Skin of body (tissue), 2 donors: ENCODE measurements around a stretch of chr2.

GRCh38 chr2:195595617-195596335 lies 61.2 kb upstream of the SLC39A10 start:
- RAMPAGE, long total RNA: no peak

DNA sequence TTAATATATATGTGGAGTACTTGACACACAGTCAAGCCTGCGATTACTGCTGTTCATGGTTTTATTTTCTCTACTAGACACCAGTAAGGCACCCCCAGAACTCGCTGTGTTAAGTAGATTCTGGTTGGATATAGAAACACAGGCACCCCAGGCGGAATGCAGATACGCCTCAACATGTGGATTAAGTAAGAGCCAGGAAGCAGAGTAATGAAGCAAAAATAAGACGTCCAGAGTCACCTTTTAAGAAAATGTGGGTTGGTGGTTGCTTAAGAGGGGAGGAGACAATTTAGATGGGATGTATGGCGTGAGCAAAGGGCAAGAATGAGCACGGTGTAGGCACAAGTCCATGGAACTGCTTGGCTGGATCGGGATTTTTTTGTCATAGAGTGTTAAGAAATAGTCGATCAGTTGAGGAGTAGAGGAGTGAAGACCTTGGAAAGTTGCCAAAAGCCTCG lies 945 bp upstream of the SLC39A10 start:
- RAMPAGE, long total RNA: no peak

GRCh38 chr2:196148096-196148494 lies 23.3 kb downstream of the STK17B start:
- RAMPAGE, long total RNA: no peak

- RAMPAGE, long total RNA: no peak
These were observed 12.1 kb downstream of the STK17B start for GRCh38 chr2:196159185-196159832.

- RAMPAGE, long total RNA: no peak
These were observed 11.3 kb downstream of the STK17B start for GRCh38 chr2:196159909-196160550.

GRCh38 chr2:196241066-196241805 lies 69.9 kb upstream of the STK17B start:
- RAMPAGE, long total RNA: no peak

- RAMPAGE, long total RNA: no peak
These were observed 120.8 kb upstream of the STK17B start for GRCh38 chr2:196291910-196292815.

- RAMPAGE, long total RNA: no peak
These were observed 151.0 kb upstream of the PGAP1 start for GRCh38 chr2:197077523-197077907.

DNA sequence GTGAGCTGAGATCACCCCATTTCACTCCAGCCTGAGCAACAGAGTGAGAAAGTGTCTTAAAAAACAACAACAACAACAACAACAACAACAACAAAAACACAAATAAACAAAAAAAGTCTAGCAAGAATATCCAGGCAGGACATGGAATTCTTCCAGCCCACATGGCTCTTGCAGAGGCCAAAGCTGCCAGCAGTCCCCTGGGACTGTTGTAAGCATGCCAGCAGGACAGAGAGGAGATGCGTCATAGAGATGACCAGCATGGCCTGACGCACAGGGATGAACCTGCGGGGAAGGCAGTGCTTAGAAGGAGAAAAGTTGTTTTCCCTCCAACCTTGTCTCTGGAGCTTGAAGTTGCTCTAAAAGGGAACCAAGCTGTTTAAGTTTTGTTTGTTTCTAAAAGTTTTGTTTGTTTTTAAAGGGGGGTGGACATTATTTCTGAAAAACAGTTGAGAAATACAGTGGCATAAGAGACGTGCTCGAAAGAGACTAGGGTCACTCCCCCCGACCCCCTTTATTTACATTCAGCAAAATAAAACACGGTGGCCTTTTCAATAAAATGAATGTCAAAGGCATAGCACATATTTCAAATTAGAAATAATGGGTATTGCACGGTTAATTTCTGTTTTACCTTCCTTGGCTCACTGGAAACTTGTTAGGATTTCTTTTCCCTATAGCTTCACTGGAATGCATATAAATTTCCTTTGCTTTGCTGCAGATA lies 182.4 kb upstream of the PGAP1 start:
- RAMPAGE, long total RNA: no peak

DNA sequence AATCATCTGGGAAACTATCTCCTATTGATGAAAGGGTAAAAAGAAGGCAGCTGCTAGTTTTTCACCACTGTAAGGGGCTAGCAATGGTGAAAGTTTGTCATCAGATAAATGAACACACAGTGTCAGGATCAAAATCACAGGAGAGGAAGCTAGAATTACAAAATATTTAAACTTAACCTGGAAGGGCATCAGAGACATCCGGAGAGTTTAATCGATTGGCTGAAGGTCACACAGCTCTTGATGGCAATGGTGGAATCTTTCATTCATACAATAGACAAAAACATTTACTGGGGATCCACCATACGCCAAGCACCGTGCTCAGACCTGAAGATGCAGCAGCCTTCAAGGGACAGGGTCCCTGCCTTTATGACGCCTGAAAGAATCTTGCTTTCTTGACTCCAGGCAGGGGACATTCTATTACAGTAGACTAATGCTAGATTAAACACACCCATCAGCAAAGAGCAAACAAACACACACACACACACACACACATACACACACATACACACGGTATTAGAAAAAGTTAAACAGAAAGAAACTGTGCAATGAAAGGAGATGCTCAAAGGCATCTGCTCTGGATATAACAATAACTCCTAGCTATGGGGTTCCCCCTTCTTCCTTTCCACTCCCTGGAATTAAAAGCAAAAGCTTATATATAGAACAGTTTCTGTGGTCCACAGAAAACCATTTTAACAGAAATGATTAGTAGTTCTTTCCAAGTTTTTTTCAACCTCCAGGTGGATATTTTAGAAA lies 151.9 kb downstream of the ANKRD44 start:
- RAMPAGE, long total RNA: no peak

DNA sequence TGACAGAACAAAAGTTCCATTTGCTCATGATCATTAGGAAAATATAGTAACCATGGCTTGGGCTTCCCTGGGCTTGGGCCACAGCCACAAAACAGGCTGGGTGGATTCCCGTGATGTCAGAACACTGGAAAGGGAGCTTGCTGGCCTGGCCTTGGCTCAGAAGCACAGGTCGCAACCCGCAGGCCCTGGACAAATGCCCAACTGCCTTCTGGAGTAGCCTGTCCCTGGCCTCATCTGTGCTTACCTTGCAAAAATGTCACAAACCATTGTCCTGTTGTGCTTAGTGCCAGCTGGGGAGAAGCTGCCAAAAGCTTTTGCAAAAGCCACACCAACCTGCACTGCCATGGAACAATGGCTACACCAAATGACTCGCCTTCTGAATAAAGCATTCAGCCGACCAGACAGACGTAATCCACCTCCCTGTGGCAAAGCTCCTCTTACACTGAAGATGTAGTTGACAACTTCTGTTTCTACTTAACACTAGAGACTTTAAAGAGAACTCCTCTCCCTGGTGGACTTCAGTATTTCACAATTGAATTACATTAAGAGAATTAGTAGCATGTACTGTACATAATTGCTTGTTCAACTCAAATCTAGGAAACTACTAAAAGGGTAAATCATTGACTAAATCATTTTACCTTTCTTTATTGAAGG lies 125.5 kb downstream of the ANKRD44 start:
- RAMPAGE, long total RNA: no peak

GRCh38 chr2:197250026-197250547 lies 60.5 kb downstream of the ANKRD44 start:
- RAMPAGE, long total RNA: no peak

DNA sequence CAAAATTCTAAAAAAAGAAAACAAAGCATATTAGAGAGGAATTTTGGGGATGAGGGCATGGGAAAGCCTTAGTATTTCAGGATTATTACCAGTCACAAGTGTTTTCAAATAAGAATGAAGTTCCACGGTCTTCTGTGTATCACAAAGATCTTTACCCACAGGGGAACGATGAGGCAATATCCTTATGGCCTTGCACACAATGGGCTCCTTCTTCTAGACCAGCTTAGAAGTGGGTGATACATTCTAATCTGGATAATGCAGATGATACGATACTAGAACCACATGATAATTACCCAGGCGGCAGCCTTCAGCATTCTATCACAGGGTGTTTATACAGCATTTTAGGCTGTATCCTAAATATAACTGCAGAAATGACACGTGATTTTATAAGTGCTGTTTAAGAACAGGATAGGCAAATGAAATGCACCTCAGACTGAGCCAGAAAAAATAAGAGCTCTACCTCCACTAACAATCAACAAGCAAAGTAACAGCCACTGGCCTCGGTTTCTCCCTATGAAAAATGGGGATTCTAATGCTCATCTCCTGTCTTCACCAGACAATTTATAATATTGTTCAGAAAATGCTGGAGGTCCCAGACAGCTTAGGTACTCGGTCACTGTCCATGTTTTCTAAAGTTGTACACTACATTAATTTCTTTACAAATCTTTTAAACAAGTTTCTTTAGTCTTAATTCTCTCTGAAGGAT lies 16.9 kb downstream of the ANKRD44 start:
- RAMPAGE, long total RNA: no peak

DNA sequence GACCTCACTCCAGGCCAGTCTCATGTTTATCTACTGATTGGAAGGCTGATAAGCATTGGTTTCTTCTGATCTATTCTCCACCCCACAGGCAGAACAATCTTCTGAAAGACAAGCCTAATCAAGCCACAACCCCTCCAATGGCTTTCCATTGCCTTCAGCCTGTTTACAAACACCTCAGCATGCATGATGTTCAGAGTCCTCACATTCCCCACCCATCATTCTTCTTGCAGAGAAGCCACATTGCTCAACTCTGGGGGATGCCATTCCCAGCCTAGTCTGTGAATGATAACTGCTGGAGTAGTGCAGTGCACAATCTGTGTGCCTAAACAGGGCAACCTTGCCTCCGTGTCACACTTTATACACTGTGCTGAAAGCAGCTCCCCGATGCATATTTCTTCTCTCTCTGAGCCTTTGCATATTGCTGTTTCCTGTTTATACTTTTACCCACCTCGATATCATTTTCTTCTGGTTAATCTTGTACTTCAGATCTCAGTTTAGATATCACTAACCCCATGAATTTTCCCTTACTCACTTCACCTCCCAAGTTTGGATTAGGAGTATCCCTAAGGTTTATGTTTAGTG lies 12.8 kb upstream of the ANKRD44 start:
- RAMPAGE, long total RNA: no peak

GRCh38 chr2:197401596-197402034 lies 33.2 kb downstream of the SF3B1 start:
- RAMPAGE, long total RNA: no peak

- RAMPAGE, long total RNA: no peak
These were observed 20.8 kb downstream of the SF3B1 start for GRCh38 chr2:197414075-197414411.

GRCh38 chr2:197613204-197614118 lies 61.9 kb downstream of the RFTN2 start:
- RAMPAGE, long total RNA: no peak

GRCh38 chr2:197627870-197628578 lies 47.4 kb downstream of the RFTN2 start:
- RAMPAGE, long total RNA: no peak

DNA sequence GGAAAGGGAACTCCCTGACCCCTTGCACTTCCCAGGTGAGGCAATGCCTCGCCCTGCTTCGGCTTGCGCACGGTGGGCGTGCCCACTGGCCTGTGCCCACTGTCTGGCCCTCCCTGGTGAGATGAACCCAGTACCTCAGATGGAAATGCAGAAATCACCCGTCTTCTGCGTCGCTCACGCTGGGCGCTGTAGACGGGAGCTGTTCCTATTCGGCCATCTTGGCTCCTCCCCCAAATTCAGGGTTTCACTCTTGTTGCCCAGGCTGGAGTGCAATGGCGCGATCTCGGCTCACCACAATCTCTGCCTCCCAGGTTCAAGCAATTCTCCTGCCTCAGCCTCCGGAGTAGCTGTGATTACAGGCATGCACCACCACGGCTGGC lies 11.8 kb upstream of the MARS2 start:
- RAMPAGE, long total RNA: no peak

DNA sequence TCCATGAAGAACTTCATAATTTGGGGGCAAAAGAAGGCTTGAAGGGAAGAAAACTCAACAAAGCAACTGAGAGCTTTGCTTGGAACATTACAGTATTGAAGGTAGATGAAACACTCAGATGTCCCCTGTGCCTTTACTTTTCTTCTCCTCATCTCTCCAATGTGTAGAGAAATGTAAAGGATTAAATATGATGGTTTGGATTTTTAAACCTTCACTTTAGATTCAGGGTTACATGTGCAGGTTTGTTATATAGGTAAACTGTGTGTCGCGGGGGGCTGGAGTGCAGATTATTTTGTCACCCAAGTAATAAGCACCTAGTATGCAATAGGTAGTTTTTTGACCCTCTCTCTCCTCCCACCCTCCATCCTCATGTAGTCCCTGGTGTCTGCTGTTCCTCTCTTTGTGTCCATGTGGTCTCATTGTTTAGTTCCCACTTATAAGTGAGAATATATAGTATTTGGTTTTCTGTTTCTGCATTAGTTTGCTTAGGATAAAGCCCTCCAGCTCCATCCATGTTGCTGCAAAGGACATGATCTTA lies 299.5 kb downstream of the PLCL1 start:
- RAMPAGE, long total RNA: no peak